ENCODE data around the genes PNLIPRP1, HSPA12A and FAM204A.

GRCh38 chr10:114639327-114639621, 18.8 kb downstream of the ABLIM1 start:
- RRBS, result no CpG with 5 or more reads among the region's 6 CpGs

DNA sequence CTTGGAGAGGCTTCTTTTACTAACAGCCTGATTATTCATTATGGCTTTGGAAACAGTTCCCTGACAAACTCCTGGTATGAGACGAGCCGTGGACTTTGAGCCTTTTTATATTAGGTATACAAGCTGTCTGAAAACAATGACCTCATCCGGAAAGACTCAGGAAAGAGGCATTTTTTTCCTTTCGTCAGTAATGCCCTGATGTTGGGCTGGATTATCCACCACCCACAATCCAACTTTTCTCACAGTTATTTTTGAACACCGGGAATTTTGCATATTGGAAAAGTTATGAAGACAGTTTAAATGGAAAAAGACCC, 26.8 kb upstream of the ABLIM1 start:
- RRBS, result 87% methylated on average over 2 of the region's 5 CpGs

- RRBS, result no CpG with 5 or more reads among the region's 3 CpGs
Observed at GRCh38 chr10:114751901-114752369, 69.6 kb upstream of the FHIP2A start.

DNA sequence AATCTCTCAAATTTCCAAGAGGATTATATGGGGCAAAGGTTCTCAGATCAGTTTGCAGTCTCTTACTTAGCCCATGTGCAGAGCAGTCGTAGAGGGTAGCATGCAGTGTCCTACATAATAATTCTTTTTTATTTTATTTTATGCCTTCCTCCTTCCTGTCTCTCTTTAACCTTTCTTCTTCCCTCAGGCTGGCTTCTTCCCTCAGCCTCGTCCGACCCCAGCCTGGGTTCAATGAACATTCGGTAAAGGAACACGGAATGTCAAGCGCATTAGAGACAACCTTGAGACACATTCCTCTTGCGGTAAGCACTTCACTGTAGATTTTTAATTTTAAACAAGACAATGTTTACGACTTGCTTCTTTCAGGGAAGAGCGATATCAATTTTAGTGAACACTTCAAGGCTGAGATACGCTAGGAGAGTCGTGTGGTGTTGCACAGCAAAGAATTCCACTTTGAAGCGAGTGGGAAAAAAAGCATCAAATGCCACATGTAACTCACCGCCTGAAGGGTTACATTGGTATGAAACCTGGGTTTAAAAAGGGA, 69.0 kb upstream of the ATRNL1 start:
- RRBS, result no CpG with 5 or more reads among the region's 13 CpGs

GRCh38 chr10:116055228-116056205, 217.5 kb downstream of the GFRA1 start:
- RRBS, result no CpG with 5 or more reads among the region's 17 CpGs

DNA sequence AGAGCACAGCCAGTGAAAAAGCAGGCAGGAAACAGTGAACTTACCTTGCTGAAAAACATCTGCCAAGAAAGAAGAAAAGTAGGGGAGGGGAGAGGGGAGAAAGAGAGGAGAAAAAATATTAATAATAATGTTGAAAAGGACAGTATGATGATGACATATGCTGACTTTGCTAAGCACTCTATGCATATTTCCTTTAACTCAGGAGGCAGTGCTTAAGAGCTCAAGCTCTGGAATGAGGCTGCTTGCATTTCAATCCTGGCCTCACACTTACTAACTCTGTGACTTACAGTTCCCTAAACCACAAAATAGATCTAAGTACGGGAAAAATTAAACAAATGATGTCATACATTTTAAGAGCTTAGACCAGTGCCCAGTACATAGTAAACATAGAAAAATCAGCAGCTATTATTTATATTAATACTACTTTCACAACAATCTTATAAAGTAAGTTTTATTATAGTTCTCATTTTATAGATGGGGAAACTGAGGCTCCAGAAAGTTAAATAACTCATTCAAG, 61.4 kb downstream of the GFRA1 start:
- RRBS, result no CpG with 5 or more reads among the region's 1 CpG

DNA sequence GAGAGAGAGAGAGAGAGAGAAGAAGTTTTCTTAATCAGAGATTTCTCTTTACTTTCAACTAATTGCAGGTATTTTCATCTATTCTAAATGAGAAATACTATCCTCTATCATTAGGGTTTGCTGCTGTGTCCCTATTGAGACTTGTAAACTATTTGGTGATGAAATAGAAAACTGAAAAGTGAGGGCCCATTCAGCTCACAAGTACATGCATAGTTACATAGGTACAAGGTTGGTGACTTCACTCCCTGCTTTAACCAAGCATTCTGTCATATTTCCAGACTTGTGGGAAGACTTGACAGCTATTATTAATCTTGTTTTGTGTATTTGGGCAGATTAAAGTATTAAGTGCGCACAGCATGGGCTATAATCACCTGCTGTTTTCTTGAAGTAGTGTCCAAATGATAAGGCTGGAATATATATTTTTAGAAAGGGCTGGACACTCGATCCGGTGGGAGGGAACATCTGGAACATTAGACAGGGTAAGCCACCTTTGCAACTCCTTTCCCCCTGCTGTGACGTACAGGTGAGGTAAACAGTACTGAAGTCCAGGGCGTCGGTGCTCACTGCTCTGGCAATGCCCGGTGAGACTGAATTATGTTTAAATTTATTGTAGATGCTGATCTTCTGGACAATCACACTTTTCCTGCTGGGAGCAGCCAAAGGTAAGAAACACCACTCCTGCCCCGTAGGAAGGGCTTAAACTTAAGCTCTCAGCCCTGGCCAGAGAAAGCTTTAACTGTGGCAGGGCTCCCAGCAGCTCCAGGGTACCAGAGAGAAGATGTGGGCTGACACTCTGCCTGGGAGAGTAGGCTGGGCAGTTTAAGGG, at the start of gene PNLIPRP1:
PNLIPRP1 (plus strand) TSS at position 443 of the 826 bp plus-strand sequence.
- RRBS, result no CpG with 5 or more reads among the region's 8 CpGs

DNA sequence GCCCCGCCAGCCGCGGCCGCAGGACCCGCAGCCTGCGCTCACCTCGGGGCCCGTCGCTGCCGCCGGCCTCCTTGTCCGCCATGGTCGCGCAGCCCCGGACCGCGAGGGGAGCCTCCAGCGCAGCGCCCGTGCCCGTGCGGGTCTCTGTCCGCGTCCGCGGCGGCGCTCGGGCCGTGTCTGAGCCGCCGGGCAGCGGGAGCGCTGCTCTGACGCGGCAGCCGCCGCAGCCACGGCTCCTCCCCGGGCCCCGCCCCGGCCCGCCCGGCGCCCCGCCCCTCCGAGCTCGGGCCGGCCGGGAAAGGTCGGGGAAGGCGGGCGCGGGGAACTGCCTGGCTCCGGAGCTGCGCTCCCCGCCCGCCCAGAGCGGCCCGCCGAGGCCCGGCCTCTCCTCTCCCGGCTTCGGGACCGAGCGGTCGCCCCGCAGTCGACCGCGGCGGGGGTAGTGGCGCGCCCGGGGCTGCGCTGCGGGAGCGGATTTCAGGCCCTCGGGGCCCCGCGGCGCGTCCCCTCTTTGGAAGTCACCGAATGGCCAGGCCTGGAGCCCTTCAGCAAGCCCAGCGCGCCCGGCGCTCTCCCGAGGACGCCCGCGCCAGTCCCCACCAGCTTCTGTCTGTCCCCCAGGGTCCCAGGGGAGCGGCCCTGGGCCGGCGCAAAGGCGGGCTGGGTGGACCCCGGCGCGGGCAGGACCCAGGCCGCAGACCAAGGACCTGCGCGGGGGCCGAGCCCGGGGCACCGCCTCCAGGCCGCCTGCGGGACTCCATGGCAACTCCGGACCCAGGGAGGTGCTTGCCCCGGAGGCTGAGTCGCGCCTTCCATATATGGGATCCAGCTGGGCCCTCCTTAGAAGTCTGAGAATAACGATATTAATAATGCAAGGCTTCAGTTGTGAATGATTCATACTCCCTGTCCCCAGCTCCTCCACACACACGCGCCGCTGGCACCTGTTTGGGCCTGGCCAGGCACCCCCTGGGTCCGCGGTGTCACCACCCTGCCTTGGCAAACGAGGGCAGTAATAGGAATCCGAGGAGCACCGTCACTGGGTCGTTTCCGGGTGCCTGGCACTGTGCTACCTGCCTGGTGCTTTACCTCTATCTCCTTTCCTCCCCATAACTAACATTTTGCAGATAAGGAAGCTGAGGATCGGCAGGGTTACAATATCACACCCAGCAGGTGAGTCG, at the start of gene HSPA12A:
HSPA12A (minus strand) TSS at position 179 of the 1,178 bp plus-strand sequence.
- RRBS, result 7% methylated on average over 74 of the region's 124 CpGs

- RRBS, result no CpG with 5 or more reads among the region's 9 CpGs
Observed at GRCh38 chr10:116756115-116756801, 13.9 kb upstream of the HSPA12A start.

DNA sequence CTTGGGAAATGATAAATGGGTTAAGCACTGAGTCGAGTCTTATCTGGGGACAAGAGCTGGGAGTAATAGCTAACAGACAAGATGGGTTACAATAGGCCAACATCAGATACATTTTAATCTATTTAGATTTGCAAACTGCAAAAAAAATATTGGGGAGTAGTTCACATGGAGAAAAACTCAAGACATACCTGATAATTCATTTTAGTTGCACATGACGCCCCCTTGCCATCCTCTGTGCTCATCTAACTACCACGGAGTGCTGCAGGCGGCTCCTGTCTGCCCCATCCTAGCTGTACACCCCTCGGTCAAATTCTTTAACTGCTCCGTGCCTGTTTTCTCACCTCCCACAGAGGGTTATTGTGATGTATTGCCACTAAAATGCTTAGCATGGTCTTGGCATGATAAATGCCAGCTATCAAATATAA, 34.4 kb downstream of the SLC18A2 start:
- RRBS, result no CpG with 5 or more reads among the region's 6 CpGs

DNA sequence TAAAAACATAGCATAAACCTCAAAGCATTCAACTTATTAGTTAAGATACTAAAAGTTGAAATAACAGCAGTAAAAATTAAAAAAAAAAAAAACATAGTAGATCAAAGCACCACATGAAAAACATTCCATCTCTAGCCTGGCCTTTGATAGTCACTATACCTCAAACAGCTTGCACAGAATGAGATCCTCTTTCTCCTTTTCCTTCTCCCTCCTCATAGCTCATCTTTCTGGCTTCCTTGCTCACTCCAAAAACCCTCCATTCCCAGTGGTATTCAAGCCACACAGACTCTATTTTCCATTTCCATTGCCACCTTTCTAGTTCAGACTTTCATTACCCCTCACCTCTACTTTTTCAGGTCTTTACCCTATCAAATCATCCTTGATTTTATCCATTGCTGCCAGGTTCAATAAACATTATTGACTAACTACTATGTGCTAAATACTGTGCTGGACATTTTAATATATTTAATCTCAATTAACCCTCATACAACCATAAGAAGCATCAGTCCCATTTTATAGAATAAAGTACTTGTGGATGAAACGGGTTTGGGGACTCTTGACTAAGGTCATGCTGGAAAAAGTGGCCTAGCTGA, 65.8 kb downstream of the PDZD8 start:
- RRBS, result no CpG with 5 or more reads among the region's 1 CpG

DNA sequence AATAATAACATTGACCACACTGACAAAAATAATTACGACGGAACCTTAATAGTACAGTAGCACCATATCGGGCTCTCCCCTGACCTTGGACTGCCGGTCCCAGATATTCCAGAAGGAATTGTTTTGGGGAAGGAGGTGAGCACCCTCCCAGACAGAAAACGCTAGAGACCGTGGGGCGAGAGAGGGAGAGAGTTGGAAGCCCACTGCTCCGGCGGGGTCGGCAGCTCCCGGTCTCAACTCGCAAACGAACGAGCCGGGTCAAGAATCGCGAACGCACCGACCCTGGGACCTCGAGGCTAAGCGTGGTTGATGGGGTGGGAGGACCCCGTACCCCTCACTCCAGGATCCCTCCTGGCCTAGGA, 913 bp upstream of the EMX2 start:
- RRBS, result 61% methylated on average over 4 of the region's 22 CpGs

DNA sequence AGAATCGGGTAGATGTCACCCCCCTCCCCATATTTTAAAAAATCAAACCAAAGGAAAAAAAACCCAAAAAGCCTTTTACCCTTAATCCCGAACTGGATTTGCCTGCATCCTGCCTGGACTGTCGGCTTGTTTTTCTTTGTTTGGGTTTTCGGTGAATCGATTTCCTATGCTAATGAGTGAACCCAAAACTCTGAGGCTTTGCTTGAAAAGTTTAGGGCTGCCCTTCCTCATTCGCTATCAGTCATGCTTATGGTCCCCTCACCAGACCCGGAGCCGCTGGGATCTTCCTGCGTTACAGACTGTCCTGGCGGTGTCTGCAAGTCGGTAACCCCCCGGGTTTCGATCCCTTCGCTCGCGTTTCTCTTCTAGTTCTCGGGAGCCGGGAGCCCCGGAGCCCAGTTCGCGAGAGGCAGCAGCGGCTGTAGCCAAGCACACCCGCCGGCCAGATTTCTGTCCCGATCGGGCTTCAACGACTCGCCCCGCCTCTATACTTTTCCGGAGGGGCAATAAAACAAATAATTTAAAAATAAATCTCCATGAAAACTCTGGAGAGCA, 2.2 kb downstream of the EMX2 start:
- RRBS, result 11% methylated on average over 18 of the region's 30 CpGs

DNA sequence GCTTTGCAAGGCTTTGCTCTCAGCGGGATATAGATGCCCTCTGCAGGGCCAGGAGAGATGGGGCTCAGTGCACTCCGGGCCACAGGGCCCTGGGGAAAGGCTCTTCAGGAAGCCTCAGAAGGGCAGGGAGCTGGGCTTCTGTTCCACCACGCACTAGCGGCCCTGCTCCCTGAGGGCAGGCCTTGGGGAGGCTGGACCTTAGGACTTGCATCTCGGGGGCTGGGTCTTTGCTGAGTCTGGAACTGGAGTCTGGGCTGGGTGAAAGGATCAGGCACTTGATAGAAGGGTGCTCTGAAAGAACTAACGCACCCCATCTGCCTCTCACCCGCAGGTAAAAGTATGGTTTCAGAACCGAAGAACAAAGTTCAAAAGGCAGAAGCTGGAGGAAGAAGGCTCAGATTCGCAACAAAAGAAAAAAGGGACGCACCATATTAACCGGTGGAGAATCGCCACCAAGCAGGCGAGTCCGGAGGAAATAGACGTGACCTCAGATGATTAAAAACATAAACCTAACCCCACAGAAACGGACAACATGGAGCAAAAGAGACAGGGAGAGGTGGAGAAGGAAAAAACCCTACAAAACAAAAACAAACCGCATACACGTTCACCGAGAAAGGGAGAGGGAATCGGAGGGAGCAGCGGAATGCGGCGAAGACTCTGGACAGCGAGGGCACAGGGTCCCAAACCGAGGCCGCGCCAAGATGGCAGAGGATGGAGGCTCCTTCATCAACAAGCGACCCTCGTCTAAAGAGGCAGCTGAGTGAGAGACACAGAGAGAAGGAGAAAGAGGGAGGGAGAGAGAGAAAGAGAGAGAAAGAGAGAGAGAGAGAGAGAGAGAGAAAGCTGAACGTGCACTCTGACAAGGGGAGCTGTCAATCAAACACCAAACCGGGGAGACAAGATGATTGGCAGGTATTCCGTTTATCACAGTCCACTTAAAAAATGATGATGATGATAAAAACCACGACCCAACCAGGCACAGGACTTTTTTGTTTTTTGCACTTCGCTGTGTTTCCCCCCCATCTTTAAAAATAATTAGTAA, 5.5 kb downstream of the EMX2 start:
- RRBS, result no CpG with 5 or more reads among the region's 34 CpGs

- RRBS, result 45% methylated on average over 6 of the region's 33 CpGs
Observed at GRCh38 chr10:117551310-117551902, 8.9 kb downstream of the EMX2 start.

GRCh38 chr10:117609089-117609840, 66.7 kb downstream of the EMX2 start:
- RRBS, result no CpG with 5 or more reads among the region's 5 CpGs

- RRBS, result no CpG with 5 or more reads among the region's 5 CpGs
Observed at GRCh38 chr10:118298190-118298618, 43.9 kb downstream of the FAM204A start.

GRCh38 chr10:118341322-118342653, at the start of gene FAM204A:
Gene FAM204A (minus strand): TSS chr10:118342324.
- RRBS, result 5% methylated on average over 11 of the region's 52 CpGs

- RRBS, result no CpG with 5 or more reads among the region's 6 CpGs
Observed at GRCh38 chr10:119006728-119007083, 22.8 kb upstream of the NANOS1 start.

DNA sequence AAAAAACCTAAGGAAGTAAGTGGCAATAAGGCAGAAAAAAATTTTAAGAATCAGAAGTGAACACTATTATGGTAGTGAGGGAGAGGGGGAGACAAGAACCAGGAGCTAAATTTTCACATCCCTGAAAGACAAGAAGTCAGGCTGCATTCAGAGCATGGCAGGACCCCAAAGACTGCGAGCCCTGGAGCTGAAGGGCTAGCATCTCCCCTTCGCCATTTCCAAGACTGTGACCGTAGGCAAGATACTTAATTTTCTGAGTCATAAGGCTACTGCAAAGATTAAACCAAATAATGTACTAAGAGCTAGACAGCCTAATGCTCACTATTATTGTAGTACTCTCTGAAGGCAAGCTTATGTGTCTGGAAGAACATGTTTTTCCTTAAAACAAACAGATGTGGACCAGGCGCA, 14.1 kb downstream of the EIF3A start:
- RRBS, result no CpG with 5 or more reads among the region's 4 CpGs